Measurements from ENCODE around the gene TMEM92.

DNA sequence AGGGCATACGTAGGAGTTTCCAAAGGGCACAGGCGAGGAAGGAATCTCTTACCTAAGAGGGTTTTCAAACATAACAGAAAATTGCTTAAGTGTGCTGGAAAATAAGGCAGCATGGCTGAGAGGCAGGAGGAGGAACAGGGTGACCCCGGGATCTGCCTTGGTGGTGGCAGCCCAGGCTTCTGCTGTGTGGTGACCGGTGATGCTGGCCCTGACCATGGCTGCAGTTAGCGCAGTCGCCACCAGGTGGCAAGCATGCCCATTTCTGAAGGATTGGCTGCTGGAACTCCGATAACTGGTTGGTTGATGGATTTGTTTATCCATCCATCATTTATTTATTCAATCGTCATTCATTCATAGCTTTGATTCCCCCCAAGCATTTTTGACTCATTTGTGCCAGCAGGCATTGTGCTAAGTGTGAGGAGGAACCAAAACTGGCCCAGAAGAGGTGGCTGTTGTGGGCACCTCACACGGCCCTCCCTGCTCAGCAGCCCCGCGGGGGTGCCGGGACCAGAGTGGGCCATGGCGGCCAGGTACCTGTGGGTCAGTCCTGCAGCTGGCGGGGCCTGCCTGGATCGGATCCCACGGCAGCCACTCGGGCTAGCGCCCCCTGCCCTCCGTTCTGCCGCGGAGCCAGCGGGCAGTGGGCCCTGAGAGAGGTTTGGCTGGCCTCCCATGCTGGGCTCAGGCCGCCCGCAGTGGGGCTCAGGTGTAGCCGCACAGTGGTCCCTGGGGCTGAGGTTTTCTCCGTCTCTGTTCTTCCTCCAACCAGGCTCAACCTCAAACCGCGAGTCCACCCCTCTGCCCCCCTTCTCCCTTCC, 28.9 kb upstream of the ITGA3 start:
- PRO-cap, result no peak
- RAMPAGE, long total RNA, result no peak

DNA sequence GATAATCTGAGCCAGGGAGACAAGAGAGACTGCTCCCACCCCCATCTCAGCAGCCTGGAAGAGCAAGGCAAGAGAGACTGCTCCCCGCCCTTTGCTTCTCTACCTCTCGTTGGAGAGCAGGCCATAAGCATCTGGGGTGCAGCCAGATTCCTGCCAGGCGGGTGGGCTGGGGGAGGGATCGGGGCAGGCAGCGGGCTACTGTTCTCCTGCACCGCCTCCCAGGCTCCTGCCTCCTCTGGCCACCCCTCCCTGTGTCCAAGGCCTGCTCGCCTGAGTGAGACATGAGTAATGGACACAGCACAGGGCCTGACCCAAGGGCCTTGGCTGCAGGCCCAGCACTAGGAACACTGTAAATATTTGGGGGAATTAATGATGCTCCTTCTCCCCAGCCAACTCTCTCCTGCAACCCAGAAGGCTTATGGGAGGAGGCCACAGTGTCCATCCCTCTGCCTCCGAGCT, 18.2 kb upstream of the ITGA3 start:
- PRO-cap, result no peak
- RAMPAGE, long total RNA, result no peak

- PRO-cap, result no peak
- RAMPAGE, long total RNA, result no peak
Measured at GRCh38 chr17:50057596-50058219, 1.8 kb downstream of the ITGA3 start.

GRCh38 chr17:50059775-50060269, 3.9 kb downstream of the ITGA3 start:
- PRO-cap, result no peak
- RAMPAGE, long total RNA, result no peak

DNA sequence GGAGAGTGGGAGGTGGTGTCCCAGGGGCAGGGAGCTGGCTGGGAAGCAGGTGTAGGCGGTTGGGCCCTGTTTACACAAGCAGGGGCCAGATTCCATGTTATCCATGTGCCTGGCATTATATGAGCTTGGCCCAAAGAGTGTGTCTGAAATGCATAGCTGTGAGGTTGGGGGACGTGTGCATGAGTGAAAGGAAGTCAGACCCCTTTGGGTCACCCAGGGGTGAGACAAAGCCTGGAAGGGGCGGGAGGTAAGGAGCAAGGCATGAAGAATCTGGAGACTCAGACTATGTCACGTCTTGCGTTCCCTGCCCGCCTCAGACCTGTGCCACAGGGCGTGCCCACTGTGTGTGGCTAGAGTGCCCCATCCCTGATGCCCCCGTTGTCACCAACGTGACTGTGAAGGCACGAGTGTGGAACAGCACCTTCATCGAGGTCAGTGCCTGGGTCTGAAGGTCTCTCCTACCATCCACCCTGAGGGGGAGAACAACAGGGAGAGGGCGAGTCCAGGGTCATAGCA, 15.1 kb upstream of the PDK2 start:
- PRO-cap, result no peak
- RAMPAGE, long total RNA, result no peak

DNA sequence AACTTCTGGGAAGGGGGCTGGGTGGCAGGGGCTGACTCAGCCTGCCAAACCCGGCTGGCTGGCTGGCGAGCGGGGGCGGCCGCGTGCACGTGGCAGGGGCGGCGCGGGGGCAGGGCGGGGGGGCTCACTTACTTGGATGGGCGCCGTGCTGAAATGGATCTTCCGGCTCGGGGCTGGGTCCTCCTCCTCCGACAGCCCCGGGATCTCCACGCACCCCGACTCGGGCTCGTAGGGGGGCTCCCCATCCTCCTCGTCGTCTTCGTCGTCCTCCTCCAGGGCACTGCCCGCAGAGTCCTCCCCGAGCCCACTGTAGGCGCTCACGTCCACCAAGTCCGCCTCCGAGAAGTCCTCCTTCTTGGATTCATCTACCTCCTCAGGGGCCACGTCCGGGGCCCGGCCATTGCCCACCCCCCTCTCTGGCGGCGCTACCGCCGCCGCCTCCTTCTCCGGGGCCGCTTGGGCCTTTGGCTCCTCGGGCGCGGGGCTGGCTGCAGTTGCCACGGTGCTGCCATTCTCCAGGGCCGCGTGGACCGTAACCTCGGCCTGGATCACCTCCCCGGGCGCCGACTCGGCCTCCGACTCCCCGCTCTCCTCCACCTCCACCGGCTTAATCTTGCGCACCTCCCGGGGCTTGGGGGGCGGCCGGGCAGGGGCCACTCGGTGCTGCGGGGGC, 1.3 kb downstream of the PPP1R9B start:
- PRO-cap, result no peak
- RAMPAGE, long total RNA, result no peak

GRCh38 chr17:50180982-50181896, 15.4 kb downstream of the SGCA start:
- PRO-cap, result no peak
- RAMPAGE, long total RNA, result no peak

DNA sequence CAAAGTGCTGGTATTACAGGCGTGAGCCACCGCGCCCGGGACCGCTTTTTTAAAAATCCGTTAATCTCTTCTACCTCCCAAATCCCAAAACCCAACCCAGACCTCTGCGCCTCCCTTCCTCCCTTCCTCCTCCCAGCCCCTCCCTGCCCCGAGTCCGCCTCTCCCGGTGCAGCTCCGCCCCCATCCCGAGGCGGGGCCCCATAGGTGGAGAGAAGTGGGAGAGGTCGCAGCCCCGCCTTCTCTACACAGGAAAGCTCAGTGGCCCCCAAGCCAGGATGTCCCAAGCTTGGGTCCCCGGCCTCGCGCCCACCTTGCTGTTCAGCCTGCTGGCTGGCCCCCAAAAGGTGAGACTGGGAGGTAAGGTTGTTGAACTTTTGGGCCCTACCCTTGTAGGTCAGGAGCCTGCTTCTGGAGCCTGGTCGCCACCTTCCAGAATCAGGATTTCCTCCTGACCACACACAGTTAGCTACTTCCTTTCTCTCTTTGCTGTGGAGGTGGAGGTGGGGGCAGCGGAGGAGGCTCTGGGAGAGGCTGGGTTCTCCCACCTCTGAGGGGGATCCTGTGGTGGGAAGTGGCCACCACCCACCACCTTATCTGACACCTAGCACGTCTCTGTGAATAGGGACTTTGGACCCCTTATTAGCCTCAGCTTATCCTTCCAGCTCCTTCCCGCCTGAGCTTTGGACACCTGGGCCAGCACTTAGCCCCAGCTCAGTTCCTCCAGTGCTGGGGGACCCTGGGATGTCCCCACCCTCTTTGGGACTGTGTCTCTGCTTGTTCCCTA, at the start of gene TMEM92:
TMEM92 (plus strand) TSS at position 240 of the 784 bp plus-strand sequence.
- PRO-cap, result no peak
- RAMPAGE, long total RNA, result no peak

DNA sequence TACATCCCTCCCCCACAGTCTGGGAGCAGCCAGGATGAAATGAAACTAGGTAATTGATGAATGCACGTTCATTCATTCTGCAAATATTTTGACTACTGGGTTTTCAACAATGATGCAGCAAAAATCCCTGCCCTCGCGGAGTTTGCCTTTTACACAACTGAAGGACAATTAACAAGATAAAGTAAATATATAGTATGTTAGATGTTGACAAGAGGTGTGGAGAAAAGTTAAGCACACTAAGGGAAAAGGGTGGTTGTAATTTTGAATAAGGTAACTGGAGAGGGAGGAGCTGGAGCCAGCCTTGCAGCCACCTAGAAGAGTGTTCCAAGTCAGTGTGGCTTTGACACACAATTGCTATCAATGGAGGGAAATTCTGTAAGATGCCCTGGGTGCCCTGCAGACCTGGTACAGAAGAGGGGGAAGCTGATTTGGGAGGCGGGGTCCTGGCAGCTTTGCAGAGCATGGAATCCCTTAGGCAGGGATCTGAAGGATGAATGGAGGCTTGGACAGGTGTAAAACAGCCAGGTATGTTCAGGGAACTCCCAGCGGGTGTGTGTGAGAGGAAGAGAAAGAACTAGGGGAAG, 2.5 kb downstream of the TMEM92 start:
- PRO-cap, result no peak
- RAMPAGE, long total RNA, result no peak

GRCh38 chr17:50278644-50279598, 4.7 kb downstream of the TMEM92 start:
- PRO-cap, result no peak
- RAMPAGE, long total RNA, result no peak

- PRO-cap, result no peak
- RAMPAGE, long total RNA, result no peak
Measured at GRCh38 chr17:50380213-50381582, 7.7 kb downstream of the EME1 start.

DNA sequence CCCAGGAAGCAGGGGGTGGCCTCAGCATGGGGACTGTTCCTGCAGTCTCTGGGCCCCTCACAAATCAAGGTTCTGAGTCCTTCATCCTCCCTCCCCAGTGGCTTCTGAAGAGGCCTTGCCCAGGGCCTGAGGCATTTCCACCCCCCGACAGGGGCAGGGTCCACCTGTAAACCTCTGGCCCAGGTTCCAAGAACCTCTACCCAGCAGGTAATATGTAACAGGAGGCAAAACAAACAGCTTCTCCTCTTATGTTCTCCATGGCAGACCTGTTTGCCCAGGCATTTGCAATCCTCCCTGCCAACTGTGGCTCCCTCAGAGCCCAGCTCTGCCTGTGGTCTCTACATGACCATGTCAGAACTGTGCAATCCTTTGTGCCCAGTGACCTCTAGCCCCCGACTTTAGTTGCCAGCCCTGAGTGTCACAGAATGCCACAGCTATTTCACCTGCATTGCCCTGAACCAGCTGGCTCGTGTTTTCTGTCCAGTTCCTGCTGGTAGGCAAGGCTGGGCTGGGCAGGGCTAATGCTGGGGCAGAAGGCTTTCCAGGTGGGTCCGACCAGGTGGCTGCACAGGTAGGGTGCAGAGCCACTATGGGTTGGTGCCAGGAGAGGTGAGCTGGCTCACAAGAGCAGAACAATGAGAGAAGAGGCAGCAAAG, 14.3 kb downstream of the ACSF2 start:
- PRO-cap, result no peak
- RAMPAGE, long total RNA, result no peak

- PRO-cap, result no peak
- RAMPAGE, long total RNA, result no peak
Measured at GRCh38 chr17:50473372-50473894, 4.8 kb upstream of the CHAD start.

DNA sequence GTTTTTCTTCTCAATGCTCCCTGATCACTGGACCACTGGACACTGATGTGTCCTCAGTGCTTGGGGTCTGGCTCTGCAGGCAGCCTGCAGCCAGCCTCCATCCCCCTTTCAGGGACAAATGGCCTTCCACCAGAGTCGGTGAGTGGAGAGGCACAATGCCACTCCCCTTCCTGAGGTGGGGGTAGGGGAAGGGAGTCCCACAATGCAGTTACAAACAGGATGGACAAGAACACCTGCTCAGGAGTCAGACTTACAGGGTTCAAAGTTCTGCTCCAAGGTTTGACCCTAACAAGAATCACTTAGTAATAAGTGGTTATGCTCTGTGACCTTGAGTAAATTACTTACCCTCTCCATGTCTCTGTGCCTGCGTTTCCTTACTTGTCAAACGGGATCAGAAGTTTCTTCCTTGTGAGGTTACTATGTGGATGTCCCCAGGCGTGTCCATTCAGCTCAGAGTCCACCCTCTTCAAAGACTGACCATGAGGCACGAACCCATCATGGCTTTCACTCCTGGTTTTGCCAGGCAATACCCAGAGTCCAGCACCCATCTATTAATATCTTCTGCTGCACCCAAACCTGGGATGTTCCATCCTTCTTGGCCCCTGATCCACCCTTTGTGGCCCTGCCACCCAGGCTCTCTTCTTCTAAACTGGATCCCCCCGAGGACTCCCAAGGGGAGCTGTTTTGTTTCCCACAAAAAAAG, 3.4 kb upstream of the SPATA20 start:
- PRO-cap, result no peak
- RAMPAGE, long total RNA, result no peak

GRCh38 chr17:50547564-50548290, 753 bp downstream of the SPATA20 start:
- PRO-cap, result no peak
- RAMPAGE, long total RNA, result no peak

DNA sequence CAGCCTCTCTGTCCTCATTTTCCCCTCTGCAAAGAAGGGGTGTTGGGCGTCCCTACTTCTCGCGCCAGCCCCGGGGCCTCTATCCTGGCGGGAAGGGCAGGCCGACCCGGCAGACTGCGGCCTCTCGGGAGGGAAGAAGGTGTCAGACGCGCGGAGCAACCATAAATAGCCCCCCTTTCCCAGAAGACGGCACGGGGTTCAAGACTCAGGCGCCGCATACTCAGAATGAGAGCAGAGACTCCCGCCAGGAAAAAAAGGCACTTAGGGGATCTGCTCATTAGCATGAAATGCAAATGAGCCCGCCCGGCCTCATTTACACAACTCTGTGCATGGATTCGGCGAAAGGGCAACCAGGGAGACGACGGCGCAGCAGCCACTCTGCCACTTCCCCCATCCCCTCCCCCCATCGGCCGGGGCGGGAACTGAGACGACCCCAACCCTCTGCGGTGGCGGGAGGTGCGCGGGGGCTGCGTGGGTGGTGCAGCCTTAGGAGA, 1.8 kb upstream of the CACNA1G start:
- PRO-cap, result no peak
- RAMPAGE, long total RNA, result no peak

DNA sequence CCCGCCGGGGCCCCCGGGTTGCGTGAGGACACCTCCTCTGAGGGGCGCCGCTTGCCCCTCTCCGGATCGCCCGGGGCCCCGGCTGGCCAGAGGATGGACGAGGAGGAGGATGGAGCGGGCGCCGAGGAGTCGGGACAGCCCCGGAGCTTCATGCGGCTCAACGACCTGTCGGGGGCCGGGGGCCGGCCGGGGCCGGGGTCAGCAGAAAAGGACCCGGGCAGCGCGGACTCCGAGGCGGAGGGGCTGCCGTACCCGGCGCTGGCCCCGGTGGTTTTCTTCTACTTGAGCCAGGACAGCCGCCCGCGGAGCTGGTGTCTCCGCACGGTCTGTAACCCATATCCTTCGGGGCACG, 828 bp downstream of the CACNA1G start:
- PRO-cap, result no peak
- RAMPAGE, long total RNA, result no peak

DNA sequence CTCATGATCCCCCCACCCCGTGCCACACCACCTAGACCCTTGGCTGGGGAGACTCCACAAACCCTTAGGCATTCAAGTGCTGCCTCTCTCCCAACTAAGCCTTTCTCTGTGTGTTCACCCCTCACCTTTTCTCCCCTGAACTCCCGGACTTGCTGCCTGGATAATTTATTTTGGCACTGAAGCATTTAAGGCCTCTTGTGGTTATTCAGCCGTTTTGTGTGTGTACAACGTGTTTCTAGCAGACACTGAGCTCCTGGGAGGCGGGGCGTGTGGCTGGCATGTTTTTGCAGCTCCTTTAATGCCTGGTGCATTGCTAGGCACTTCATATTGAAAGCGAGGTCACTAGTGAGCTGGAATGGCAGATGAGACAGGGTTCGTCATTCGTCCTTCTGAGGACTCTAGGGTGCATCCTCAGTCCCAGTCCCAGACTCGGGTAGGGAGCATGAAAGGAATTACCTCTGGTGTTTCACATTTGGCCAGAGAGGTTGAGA, 28.8 kb downstream of the CACNA1G start:
- PRO-cap, result no peak
- RAMPAGE, long total RNA, result no peak

- PRO-cap, result no peak
- RAMPAGE, long total RNA, result no peak
Measured at GRCh38 chr17:50627973-50628406, 6.7 kb upstream of the ABCC3 start.

DNA sequence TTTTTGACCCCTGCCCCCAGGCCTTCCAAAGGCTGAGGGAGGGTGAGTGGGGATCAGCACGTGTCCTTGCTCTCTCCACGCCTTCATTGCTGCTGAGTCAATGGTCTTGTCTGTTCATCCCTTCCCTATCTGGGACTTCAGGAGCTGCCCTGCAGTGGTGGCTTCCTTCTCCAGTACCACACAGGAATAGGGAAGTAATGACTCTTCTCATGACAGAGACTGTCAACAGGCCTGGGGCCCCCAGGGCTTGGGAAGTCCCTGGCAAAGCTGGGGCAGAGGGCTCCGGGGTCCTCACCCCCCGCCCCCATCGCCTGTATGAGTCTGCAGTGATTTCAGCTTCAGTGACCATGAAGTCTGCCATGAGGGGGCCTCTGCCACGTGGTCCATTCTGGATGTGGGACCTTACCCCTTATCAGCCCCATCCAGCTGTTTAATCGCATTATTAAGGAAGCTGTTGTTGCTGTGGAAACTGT, 6.2 kb downstream of the ABCC3 start:
- PRO-cap, result no peak
- RAMPAGE, long total RNA, result no peak

Data from spinal cord (tissue), 3 donors.